SK-N-MC (cell line): ENCODE measurements around a stretch of chr1.

DNA sequence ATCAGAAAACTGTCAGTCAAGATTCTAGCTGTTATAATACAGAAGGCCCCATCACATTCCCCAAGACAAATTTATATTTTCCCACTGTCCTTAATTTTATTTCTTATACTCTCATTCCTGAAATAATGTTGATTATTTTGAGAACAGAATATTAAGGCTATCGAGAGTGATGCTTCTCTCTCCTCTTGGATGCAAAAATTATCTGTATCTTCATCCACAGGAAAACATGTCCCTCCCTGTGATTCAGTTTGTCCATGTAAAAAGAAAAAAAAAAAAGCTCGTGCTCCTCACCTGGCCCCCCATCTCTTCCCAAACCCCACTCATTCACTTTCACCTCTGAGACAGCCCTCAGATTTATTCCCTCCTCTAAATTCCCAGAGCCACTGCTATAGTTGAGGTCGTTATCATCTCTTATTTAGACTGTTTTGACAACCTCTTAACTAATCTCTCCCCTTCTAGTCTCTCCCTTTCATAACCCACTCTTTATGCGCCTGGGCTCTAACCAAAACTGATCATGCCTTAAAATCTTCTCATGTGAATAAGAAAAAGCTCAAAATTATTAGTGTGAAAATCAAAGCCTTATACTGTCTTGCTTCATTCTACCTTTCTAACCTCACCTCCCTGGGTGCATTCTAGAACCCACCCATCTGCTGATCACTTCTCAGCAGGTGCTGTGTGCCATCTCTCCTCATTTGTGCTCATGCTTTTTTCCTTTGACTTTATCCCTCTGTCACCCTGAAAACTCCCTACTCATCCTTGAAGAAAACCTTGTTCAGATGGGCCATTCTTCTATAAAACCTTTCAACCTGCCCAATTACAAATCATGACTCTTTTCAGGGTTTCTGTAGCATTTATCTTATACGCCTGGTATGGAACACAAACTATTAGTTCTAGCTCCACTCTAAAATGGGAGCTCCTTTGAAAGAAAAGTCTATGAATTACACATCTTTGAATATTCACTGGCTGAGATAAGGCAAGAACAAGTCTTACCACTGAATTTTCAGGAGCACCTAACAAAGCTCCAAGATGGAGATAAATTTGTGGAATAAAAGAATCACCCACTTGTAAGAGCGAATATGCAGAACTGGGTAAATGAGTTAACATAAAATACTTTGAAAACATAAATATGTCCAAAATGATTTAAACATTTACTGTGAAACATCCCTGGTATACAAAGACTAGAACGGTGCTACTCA, 403.5 kb downstream of the SMYD3 start:
- RRBS, result no CpG with 5 or more reads among the region's 7 CpGs

DNA sequence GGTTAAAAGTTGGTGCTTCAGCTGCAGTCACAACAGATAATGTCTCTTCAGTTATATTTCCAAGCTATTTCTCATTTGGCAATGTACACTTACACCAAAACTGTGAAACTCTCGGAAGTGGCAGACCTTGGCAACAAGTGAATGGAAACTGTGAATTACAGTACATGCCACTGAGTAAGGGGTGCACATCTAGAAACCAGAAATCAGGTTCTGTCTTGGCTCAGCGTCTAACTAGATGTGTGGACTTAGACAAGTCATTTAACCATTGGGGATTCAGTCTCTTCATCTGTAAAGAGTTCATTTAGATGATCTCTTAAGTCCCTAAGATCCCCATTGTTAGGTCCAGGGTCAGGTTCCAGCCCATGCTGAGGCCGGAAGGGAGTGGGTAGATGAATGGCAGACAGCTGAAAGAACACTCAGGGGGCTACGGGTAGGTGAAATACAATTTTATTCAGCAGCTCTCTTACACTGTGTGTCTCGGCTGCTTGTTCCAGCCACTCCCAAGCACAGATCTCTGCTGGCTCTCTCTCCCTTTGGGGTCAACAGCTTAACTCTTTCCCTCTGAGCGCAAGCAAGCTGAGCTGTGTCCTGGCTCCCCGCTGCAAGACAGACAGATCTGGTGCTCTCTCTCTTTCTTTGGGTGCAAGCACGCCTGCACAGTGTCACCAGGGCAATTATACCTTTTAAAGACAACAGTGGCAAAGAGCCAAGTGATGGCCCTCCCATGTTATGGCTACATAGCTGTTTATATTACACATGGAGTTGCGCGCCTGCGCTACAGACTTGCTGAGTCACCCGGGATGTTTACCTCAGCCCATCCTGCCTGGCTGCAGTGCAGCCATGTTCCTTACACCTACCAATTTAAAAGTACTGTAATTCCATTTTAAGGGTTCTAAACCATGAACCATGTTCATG, 396.8 kb downstream of the SMYD3 start:
- RRBS, result no CpG with 5 or more reads among the region's 12 CpGs

- RRBS, result no CpG with 5 or more reads among the region's 16 CpGs
Observed at GRCh38 chr1:246193438-246194028, 313.5 kb downstream of the SMYD3 start.

GRCh38 chr1:246202349-246202927, 304.6 kb downstream of the SMYD3 start:
- RRBS, result no CpG with 5 or more reads among the region's 9 CpGs

DNA sequence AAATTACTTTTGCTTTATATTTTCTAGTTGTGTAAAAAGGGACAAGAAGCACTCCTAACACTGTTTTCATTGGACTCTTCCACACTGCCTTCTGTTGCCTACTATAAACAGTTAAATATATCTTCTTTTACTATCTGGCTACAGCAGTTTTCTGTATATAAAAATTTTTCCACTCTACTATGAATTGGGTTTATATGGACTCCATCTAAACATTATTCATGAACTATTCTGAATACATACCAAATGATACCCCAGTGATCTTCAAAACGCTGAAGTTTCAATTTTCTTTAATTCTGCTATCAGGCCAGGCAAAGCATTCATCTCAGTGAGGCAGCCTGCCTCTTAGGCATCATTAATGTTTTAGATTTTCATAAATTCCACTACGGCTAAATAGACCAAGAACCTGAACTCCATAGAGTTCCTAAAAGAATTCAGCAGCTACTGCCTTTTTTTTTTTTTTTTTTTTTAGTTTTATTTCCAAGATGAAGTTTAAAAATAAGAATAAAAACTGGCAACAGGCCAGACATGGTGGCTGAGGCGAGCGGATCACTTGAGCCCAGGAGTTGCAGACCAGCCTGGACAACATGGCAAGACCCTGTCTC, 262.3 kb downstream of the SMYD3 start:
- RRBS, result no CpG with 5 or more reads among the region's 4 CpGs

- RRBS, result no CpG with 5 or more reads among the region's 15 CpGs
Observed at GRCh38 chr1:246268542-246269447, 238.3 kb downstream of the SMYD3 start.

DNA sequence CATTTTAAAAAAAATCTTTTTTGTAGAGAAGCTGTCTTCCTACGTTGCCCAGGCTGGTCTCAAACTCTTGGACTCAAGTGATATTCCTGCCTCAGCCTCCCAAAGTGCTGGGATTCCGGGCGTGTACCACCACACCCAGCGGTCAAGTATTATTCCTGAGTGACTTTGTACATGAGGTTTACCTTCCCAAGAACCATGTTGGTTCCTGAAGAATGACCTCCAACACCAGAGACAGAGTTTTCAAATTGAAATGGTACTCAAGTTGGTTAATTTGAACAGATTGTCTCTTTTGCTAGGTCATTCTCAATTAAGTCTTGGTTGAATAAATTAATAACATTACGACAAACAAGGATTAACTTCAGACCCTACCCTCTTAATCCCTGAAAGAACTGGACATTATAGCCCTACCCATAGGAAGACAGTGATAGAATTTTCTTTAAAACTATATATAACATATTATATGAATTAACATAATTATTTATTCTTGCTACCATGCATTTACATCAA, 237.3 kb downstream of the SMYD3 start:
- RRBS, result no CpG with 5 or more reads among the region's 5 CpGs

DNA sequence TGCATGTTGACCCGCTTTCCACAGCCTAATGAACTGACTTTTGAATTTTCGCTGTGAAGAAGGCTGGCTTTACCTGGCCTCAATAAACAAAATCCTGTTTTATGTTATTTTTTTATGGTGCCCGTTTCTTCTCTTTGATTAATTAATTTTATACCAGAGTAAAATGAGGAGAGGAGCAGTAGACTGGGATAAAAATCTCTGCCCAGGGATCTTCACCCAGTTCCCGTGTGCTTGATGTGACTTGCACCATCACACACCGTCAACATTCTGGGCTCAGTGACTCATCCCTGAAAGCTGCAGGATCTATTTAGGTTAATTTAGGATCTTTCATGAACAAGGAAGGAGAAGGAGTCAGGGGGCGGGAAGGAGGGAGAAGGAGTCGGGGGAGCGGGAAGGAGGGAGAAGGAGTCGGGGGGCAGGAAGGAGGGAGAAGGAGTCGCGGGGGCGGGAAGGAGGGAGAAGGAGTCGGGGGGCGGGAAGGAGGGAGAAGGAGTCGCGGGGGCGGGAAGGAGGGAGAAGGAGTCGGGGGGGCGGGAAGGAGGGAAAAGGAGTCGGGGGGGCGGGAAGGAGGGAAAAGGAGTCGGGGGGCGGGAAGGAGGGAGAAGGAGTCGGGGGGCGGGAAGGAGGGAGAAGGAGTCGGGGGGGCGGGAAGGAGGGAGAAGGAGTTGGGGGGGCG, 182.3 kb downstream of the SMYD3 start:
- RRBS, result no CpG with 5 or more reads among the region's 28 CpGs

DNA sequence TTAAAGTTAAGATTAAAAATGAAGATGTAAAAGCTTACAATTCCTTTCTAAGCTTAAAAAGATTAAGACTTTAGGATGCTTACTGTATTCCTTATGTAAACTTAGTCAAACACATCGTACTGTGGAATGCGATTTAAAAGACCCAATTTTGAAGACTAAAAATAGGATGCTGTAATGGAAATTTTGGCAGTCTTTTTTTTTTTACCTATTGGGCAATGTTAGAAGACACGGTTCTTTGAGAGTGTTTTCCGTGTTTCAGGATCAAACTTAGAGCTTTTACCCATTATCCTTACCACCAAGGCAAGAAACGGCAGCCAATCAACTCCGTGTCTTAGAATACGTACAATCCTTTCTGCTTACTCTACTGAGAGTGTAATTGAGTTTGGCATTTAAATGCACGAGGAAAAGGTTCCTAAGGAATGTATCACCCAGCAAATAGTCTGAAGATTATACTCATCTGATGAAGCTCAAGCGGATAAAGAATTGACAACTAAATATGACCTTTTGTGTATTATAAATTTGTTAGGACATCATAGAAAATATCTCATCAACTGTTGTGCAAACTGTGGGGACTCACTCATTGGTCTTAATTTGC, 1.0 kb downstream of the CNST start:
- RRBS, result no CpG with 5 or more reads among the region's 9 CpGs

GRCh38 chr1:246607413-246607846, 41.2 kb downstream of the CNST start:
- RRBS, result 91% methylated on average over 6 of the region's 20 CpGs

DNA sequence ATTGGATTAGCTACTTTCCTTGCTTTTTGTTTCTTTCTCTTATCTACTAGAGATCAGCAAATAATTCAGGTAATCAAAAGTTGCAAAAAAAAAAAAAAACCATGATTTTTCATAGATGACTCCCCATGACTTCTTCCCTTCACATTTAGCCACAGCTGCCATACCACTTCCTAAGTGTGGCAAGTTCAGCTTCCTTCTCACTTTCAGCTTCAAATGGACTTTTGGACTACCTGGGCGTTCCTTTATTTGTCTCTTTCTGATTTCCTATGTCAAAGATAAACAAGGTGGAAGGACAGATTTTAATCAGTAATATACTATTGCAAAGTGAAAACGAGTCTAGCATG, 14.5 kb upstream of the SCCPDH start:
- RRBS, result no CpG with 5 or more reads among the region's 2 CpGs

GRCh38 chr1:246750818-246751260, 26.6 kb downstream of the SCCPDH start:
- RRBS, result no CpG with 5 or more reads among the region's 6 CpGs

- RRBS, result no CpG with 5 or more reads among the region's 11 CpGs
Observed at GRCh38 chr1:246784795-246785191, 60.6 kb downstream of the SCCPDH start.

DNA sequence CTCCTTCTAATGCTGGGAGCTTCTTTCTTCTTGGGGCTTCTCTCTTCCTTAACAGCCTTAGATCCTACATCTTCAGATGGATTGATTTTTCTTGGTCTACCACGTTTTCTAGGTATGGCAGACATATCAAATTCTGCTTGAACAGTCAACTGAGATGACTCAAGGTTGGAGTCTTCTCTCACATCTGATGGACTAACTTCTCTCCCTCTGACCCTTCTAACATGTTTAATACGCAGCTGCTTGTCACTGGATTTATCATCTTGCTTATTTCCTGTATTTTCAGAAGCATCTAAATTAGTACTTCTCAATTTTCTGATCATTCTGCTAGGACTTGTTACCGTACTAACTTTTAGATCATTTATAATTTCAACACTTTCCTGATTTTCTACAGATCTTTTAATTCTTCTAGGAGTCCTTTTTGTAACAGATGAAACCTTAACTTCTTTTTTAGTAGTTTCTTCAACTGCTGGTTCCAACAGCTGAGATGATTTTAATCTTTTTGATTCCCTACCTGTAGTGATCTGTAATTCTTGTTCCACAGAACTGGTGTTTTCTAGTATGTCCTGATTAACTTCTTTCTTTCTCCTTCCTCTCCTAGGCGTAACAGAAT, 81.7 kb downstream of the AHCTF1 start:
- RRBS, result no CpG with 5 or more reads among the region's 4 CpGs

GRCh38 chr1:246855646-246856155, 76.0 kb downstream of the AHCTF1 start:
- RRBS, result no CpG with 5 or more reads among the region's 1 CpG

DNA sequence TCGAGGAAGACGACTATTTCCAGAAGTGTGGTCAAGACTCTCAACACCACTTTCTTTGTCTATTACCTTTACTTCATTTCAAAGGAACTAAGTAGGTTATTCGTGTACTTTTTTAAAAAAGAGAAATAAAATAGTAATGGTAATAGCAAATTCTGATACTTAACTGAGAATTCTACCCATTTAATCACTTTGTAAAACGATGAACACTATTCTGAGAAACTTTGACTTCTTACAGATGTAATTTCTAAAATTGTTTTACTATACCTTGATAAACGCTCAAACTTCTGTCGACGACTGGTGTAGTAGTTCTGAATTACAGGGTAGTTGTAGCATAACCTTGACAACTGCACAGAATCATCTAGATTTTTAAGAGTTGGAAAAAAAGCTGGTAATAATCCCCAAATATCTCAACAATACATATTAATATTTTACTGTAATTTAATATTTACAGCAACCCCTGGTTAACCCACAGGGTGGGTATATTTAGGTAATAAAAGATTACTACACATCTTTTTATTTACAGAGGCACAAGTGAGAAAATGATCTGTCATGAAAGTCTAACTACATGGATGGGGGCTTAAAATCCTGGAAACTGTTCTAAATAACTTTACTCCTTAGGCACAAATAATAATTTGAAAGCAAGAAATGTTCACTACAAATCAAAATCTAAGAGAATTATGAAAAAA, 41.9 kb downstream of the AHCTF1 start:
- RRBS, result no CpG with 5 or more reads among the region's 7 CpGs

- RRBS, result no CpG with 5 or more reads among the region's 11 CpGs
Observed at GRCh38 chr1:246905350-246906063, 26.2 kb downstream of the AHCTF1 start.

GRCh38 chr1:246931084-246931741, 535 bp downstream of the AHCTF1 start:
- RRBS, result under 1% methylated on average over 29 of the region's 95 CpGs

DNA sequence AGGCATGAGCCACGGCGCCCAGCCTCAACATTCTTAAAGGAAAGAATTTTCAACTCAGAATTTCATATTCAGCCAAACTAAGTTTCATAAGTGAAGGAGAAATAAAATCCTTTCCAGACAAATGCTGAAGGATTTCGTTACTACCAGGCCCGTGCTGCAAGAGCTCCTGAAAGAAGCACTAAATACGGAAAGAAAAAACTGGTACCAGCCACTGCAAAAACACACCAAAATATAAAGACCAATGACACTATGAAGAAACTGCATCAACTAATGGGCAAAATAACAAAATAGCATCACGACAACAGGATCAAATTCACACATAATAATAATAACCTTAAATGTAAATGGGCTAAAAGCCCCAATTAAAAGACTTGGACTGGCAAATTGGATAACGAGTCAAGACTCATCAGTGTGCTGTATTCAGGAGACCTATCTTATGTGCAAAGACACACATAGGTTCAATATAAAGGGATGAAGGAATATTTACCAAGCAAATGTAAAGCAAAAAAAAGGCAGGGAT, 29.8 kb upstream of the ZNF669 start:
- RRBS, result no CpG with 5 or more reads among the region's 7 CpGs